Bronchus fibroblast of lung (primary cell): ENCODE measurements around the gene AKNA.

GRCh38 chr9:114344654-114345151 lies 15.0 kb downstream of the ORM2 start:
- RAMPAGE, long total RNA, result no peak

- RAMPAGE, long total RNA, result no peak
These were observed 18.7 kb downstream of the AKNA start for GRCh38 chr9:114369083-114369459.

GRCh38 chr9:114387487-114388589 lies at the start of gene AKNA:
Gene AKNA, minus strand, starts transcription at chr9:114387982.
- RAMPAGE, long total RNA, result no peak

DNA sequence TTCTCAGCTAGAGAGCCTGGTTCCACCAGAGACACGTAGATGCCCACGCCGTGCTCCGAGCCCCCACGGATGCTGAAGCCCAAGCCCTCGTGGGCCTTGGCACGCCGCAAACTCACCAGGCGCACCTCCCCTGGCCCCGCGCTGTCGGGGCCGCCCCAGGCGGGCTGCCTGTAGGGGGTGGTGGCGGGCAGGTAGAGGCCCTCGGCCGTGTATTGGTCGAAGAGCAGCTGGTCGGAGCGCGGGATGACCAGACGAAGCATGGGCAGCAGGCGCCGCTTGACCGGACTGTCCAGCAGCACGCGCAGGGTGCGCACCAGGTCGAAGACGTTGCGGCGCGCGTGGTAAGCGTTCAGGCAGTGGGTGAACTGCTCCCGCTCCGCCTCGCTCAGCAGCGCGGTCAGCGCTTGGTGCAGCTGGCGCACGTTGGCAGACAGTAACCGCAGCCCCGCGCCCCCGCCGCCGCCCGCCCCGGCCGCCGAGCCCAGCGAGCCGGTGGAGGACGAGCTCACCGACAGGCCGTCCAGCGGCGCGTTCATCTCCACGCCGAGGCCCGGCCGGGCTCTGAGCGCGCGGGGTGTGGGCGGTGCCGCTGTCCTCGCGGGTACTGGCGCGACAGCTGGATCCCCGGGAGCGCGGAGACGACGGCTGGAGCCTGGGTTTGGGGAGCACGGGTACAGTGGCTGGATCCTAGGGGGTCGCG lies 857 bp downstream of the WHRN start:
- RAMPAGE, long total RNA, result no peak

DNA sequence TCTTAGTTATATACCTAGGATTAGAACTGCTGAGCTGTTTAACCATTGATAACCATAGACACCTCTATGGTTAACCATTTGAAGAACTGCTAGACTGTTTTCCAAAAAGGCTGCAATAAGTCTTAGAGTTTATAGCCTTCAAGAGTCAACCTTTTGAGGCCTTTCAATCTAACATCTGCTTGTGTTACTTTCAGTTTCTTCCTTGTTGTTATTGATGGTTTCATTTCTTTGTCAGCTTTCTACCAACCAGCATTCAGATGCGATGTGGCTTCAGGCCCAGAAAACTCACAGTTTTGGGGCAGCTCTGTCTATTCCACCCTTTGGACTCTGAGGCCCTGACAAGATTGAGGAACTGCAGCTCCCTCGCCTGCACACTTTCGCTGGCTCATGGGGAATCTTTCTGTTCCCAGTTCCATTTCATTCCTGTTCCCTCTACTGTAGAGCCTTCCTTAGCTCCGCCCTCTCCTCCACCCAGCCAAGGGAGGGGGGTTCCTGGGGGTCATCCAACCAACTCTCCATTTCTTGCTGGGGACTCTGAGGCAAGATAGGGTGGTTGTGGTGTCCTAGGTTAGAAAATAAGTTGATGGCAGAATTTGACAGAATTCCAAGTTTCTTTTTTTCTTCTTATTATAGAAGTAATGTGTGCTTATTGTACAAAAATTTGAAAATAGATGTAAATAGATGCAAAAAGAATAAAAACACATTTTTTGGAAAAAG lies 13.4 kb upstream of the WHRN start:
- RAMPAGE, long total RNA, result no peak

DNA sequence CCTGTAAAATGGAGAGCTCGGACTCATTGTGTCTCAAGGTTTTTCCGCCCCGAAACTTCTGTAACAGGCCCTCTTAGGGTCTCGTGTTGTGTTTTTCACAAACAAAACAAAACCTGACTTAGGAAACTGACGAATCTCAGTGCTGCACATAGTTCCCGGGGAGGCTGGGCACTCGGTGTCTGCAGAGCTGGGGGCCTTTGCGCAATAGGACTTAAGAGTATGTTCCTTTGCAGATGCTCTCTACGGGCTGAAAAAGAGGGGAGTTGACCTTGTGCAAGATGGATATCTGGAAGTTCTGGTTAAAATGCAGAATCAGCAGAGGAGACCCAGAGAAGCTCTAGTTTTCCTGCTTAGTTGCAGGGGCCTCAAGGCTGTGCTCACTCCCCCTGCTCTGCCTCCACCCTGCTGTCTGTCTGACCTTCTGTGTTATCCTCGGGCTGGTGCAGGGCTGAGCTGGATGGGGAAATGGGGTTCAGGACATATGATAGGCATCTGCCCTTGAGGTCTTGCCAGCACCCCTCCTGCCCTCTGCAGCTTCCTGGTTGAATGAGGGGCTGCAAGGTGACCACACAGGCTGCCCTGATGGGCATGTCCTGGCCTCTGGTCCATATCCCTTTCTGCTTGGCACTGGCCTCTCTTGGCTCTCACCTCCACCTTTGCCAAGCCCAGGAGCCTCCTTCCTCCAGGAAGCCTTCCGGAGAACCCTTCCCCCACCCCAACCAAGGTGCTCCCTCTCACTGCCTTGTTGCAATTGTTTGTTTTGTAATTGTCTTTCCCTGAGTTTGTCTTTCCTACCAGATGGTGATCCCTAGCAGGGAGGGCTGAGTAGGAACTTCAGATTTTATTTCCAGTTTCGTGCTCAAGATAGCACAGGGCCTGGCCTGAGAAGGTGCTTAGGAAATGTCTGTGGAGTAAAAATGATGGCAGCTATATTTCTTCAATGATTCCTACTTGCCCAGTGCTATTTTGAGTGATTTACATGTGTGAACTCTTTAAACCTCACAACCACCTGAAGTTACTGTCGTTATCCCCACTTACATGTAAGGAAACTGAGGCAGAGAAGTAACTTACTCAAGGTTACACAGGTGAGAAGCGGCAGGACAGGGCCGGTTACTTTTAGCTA lies 1.3 kb downstream of the TMEM268 start:
- RAMPAGE, long total RNA, result no peak

- RAMPAGE, long total RNA, result no peak
These were observed 81.9 kb downstream of the TNC start for GRCh38 chr9:115035823-115036710.

- RAMPAGE, long total RNA, result no peak
These were observed 28.6 kb upstream of the TNC start for GRCh38 chr9:115146454-115147056.

DNA sequence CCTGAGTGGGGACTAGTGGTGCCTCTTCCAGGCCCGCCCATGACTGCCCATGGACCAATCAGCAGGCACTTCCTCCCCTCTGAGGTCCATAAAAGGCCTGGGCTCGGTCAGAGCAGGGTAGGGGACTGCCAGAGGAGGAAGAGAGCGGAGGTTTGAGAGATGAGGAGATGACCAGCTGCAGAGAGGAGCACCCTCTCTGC lies 267.9 kb upstream of the TNC start:
- RAMPAGE, long total RNA, result no peak

- RAMPAGE, long total RNA, result no peak
These were observed 360.5 kb upstream of the TNC start for GRCh38 chr9:115478249-115479061.

- RAMPAGE, long total RNA, result no peak
These were observed 480.8 kb upstream of the PAPPA start for GRCh38 chr9:115672335-115673647.

DNA sequence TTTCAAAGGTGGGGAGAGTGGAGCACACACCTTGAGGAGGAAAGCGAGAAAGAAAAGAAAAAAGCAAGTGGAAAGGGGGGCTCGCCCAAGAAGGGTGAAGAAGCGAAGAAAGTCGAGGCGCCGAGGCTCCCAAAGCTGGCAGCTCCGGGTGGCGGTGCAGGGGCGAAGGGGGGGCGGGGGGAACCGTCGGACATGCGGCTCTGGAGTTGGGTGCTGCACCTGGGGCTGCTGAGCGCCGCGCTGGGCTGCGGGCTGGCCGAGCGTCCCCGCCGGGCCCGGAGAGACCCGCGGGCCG lies 337 bp downstream of the PAPPA start:
- RAMPAGE, long total RNA, result no peak

DNA sequence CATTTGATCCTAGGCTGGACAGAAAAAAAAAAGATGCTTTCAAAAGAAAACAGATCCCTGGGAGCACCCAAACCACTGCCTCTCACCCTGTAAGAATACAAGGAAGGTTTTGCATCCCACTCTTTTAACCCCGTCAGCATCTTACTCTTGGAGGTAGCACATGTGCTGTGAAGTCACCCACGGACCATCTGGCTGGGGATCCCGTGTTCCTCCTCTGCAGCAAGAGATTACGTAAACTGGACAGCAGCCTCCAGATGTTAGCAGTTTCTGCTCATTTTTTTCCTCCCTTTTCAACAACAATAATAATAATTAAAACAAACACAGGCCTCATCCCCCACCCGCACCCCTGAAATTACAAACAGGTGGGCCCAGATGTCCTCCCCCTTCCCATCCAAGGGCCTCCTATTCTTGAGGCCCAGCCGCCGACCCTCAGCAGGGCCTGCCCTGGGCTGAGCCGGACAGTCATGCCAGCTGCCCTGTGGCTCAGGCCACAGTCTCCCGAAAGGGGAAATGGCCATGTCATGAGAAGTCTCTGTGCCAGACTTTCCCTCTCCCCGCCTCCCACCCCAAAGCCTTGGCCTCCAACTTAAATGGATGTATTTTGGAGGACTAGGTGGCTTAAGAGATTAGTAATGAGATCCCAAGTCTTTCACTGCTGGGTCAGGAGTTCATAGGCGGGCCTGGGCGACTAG lies 165.0 kb downstream of the PAPPA start:
- RAMPAGE, long total RNA, result no peak

DNA sequence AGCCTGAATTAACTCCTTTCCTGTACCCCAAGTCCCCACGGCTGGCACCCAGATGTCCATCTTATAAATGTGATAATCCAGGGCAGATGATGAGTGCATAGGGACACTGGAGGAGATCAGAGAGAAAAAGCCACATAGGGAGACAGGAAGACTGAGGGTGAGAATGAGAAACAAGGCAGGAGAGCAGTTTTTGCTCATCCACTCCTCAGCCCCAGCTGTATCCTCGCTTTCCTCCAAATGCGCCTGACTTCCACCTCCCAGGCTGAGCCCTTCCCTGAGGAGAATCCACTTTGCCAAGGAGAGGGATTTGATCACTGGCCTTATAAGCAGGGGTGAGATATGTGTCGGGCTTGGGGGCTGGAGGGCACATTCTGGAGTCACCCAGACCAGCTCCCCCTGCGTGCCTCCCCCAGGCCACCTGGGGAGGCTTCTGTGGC lies 211.3 kb downstream of the PAPPA start:
- RAMPAGE, long total RNA, result no peak

GRCh38 chr9:120477249-120477541 lies 102.8 kb downstream of the CDK5RAP2 start:
- RAMPAGE, long total RNA, result no peak

DNA sequence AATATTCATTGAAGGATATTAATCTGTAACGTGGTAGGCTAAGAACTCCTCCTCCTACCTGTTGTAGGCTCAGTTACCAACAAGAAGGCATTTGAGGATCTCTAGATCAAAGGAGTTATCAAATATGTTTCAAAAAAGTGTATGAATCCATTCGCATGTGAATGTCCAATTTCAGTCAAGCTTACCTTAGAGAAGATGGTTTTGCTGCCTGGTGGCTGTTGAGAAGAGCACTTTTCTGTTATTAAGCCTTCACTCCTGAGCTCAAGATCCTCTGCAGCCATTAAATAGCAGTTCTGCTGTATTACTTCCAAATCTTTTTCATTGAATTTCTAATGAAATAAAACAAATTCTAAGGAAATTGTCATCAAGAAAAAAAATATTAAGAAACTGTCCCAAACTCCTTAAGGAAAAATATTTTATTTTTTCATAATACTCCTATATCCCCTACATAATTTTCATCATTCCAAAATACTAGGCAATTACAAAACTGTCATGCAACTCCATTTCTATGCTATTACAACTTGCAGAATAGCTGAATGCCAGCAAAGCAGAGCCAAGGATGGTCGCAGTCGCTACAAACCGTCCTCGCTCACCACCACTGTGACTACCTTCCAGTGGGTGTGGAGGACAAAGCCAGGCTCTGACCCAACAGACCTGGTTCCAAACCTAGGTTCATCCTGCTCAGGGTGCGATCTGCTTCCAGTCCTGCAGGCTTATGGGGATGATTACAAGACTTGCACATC lies 92.7 kb downstream of the CDK5RAP2 start:
- RAMPAGE, long total RNA, result no peak

GRCh38 chr9:120533785-120534683 lies 45.9 kb downstream of the CDK5RAP2 start:
- RAMPAGE, long total RNA, result no peak

DNA sequence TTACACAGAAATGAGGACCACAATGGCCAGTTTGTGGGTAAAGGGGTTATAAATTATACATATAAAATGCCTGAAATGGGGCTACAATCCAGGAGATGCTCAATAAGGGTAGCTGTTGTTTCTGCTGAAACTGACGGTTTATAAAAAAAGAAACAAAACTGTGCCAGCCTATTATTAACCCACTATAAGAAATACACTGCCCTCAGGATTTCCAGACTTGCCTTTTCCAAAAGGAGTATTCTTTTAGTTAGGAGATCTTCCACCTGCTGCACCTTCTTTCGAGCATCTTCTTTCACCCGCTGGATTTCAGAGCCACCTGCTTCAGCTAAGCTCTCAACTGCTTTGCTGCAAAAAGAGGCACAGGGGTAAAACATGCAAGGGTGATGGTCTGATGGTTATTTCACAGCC lies 41.1 kb downstream of the CDK5RAP2 start:
- RAMPAGE, long total RNA, result no peak

DNA sequence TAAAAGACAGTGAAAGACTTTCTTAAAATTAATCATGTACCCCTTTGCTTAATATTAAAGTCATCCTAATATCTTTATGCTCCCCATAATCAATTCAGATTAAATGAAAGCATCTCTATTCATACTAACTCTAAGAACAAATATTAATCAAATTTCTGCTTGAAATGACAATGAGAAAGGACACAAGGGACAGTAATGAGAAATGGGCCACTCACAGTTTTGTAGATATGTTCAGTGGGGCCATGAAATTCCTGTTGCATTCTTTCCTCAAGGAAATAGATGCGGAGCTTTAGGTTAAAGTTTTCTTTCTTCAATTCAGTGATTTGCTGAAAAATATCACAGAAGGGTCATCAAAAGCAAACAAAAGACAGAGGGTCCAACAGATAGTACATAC lies 29.4 kb downstream of the CDK5RAP2 start:
- RAMPAGE, long total RNA, result no peak

DNA sequence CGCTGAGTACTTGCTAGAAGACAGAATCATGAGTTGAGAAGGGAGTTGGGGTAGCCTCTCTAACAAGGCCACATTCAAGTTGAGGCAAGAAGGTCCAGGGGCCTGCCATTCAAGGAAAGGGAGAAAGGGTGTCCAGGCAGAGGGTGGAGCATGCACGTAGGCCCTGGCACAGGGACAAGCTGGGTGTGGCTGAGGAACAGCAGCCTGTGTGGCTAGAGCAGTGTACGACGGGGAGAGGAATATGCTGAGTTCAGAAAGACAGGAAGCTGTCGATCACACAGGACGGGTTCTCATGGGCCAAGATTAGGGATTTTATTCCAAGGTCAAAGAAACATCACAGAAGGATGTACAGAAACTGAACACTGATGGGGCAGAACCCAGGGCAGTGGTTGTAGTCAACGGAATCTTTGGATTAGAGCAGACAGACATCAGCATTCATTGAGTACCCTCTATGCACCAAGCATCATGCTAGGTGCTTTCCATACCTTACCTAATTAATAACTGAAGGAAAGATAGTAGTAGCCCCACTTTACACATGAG lies 16.8 kb downstream of the CDK5RAP2 start:
- RAMPAGE, long total RNA, result no peak